OVCAR3 (cell line): ENCODE measurements around the genes PNP and EDDM3B.

DNA sequence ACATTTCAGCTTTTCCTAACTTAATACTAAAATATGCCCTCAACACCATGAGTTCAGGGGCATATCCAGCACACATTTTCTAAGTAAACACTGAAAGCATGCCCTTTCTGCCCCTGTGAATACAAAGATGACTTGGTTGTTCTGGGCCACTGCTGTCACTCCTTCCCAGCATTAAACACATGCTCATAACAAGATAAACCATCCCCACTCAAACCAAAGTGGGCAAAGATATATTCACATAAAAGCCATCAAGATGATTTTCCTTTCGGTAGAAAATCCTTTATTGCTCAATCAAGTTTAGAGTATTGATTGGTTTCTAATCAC lies 2.0 kb downstream of the CCNB1IP1 start:
- RRBS, result no CpG with 5 or more reads among the region's 1 CpG

GRCh38 chr14:20427181-20427536 lies 8.8 kb downstream of the KLHL33 start:
- RRBS, result no CpG with 5 or more reads among the region's 1 CpG

GRCh38 chr14:20440851-20441386 lies 5.0 kb upstream of the KLHL33 start:
- RRBS, result no CpG with 5 or more reads among the region's 8 CpGs

- RRBS, result 6% methylated on average over 19 of the region's 51 CpGs
These were observed at the start of gene PNP for GRCh38 chr14:20468956-20469939. Gene PNP, plus strand, starts transcription at chr14:20469406.

GRCh38 chr14:20633376-20633864 lies 8.1 kb downstream of the OR6S1 start:
- RRBS, result no CpG with 5 or more reads among the region's 22 CpGs

GRCh38 chr14:20681796-20682644 lies 2.3 kb upstream of the RNASE4 start:
- RRBS, result 5% methylated on average over 7 of the region's 32 CpGs

DNA sequence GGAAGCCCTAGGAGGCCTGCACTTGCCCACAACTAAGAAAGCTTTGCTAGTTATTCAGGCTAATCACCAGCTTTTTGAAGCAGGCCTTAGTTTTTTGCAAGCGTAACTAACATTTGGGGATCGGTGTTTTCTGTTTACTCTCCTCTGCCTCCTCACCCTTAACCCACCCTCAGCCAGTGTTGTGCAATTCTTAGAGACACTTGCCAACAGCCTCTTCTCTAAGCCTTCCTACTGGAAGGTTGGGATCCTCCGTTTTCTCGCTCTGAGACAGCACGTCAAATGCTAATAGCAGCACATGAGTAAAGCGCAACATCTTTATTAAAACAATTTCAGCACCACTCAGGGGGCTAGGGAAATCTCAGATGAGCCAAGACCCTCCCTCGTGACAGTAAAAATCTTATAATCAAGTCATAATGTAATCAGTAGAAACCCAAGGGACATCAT lies 704 bp downstream of the RNASE4 start:
- RRBS, result no CpG with 5 or more reads among the region's 7 CpGs

- RRBS, result no CpG with 5 or more reads among the region's 4 CpGs
These were observed 14.8 kb upstream of the EDDM3A start for GRCh38 chr14:20730959-20731304.

GRCh38 chr14:20768069-20768459 lies at the start of gene EDDM3B:
Gene EDDM3B, plus strand, starts transcription at chr14:20768404.
- RRBS, result no CpG with 5 or more reads among the region's 1 CpG

DNA sequence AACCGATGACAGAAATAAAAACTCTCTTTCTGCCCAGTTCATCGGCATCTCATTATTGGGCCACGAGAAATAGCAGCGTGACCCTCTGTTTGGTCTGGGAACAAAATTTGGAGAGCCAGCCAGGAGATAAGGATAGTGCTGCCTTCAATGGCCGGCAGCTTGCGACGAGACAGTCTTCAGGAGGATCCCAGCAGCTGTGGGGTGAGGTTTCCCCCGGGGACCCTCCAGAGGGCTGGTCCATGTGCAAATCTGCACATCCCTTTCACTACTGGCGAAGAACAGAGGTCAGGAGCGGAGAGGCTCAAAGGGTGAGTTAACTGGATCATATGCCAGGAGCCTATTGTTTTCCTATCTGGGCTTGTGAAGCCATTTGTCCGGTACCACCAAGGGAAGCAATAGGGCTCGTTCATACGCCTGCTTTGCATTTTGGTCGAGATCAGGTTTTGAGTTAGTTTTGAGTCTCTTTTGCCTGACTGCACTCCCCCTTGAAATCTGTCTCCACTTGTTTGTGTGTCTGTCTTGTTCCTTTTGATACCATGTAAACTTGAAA lies 4.8 kb downstream of the SLC39A2 start:
- RRBS, result 93% methylated on average over 3 of the region's 14 CpGs

DNA sequence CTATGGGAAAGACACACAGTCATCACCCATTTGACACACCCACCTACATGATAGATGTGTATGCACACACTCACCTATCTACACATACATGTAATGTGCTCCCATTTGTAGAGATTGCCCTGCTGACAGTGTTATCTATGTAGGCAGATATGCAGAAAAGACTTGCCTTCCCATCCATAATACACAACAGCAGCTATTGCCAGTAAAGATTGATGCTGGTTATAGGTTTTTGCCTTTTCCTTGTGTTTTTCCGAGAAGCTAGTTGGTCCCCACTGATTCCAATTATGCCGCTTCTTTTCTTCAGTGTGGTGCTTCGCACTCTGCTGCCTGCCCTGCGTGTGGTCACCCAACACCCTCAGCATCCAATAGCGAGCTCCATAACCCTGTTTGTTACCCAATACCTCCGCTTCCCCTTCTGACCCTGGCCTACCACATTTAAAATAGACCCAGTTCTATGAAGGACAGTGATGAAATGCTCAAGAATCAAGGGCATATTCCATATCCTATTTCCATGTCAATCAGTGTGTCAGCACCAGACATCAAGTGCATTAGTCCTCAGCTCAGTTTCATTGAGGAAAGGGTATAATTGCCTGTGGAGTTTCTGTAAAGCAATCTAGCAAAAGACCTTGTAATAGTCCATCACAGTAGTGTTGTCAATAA lies 9.7 kb downstream of the NDRG2 start:
- RRBS, result no CpG with 5 or more reads among the region's 6 CpGs

DNA sequence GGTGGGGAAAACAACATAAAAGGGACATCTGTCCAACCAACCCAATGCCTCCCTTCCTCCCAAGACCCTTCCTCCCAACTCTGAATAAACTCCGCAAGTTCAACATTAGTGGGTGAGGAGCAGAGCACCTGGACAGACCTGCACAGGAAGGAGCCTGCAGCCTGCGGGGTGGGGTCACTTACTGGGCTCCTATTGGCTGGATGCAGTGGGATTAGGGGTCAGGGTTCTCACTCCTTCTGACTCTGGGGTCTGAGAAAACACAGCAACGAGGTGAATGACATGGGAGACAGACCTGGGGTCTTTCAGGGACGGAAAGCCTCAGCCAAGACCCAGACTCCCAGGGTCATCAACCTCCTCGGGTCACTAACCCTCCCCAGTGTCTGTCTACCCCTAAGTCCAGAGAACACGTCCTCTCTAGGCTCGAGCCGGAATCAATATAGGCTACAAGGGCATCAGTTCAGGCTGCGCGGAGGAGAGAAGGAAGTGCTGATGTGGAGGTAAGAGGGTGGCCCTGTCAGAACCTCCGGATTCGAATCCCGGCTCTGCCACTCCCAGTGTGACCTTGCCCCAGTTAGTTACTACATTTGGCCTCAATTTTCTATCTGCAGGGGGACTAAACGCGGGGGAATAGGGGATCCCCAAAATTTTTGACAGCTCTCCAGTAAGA lies 880 bp downstream of the NDRG2 start:
- RRBS, result 87% methylated on average over 2 of the region's 15 CpGs

GRCh38 chr14:21069201-21069353 lies 1.0 kb upstream of the ARHGEF40 start:
- RRBS, result no CpG with 5 or more reads among the region's 6 CpGs

GRCh38 chr14:21085059-21085932 lies 13.2 kb downstream of the ZNF219 start:
- RRBS, result no CpG with 5 or more reads among the region's 16 CpGs

DNA sequence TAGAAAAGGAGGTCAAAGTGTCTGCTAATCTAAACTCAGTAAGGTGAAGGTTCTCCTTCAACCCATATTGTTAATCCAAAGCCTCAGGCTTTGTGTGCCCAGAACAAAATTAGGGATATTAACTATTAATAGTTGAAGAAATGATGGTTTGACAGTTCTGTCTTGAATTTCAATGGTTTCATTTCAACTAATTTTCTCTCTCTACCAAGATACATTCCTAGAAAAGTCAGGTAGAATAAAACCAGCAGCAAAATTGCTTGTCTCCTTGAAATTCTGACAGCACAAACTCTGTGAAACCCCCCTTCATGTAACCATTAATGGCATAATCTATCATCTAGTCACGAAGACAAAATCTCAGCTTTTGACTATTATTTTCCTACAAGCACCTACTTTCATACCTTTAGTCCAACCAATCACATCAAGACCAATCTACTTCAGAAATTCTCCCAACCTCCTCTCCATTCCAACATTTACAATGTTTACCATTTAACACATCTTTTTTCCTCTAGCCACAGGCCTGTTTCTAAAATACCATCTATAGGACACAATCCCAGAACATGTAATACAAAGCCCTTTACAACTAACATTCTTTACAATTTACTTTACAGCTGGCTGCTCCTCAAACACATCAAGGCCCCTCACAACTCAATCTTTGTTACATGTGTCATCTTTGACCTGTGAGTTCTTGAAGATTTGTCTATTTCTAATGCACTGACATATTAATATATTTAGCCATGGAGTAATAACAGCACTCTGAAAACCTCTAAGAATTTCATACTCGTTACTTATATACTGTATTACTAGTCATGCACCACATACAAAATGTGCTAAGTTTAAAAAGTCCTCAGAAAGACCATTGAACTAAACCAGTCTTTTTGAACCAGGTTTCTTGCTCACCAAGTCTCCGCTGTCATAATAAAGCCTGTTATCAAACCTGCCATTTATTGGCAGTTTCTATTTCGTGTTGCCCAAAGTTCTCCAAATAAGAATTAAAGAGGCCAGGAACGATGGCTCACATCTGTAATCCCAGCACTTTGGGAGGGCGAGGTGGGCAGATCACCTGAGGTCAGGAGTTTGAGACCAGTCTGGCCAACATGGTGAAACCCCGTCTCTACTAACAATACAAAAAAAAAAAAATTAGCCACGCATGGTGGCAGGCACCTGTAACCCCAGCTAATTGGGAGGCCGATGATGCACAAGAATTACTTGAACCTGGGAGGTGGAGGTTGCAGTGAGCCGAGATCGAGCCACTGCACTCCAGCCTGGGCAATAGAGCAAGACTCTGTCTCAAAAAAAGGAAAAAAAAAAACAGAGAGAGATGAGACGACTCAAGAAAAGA lies 44.6 kb downstream of the HNRNPC start:
- RRBS, result no CpG with 5 or more reads among the region's 12 CpGs

GRCh38 chr14:21247203-21247700 lies 22.0 kb downstream of the HNRNPC start:
- RRBS, result no CpG with 5 or more reads among the region's 5 CpGs

DNA sequence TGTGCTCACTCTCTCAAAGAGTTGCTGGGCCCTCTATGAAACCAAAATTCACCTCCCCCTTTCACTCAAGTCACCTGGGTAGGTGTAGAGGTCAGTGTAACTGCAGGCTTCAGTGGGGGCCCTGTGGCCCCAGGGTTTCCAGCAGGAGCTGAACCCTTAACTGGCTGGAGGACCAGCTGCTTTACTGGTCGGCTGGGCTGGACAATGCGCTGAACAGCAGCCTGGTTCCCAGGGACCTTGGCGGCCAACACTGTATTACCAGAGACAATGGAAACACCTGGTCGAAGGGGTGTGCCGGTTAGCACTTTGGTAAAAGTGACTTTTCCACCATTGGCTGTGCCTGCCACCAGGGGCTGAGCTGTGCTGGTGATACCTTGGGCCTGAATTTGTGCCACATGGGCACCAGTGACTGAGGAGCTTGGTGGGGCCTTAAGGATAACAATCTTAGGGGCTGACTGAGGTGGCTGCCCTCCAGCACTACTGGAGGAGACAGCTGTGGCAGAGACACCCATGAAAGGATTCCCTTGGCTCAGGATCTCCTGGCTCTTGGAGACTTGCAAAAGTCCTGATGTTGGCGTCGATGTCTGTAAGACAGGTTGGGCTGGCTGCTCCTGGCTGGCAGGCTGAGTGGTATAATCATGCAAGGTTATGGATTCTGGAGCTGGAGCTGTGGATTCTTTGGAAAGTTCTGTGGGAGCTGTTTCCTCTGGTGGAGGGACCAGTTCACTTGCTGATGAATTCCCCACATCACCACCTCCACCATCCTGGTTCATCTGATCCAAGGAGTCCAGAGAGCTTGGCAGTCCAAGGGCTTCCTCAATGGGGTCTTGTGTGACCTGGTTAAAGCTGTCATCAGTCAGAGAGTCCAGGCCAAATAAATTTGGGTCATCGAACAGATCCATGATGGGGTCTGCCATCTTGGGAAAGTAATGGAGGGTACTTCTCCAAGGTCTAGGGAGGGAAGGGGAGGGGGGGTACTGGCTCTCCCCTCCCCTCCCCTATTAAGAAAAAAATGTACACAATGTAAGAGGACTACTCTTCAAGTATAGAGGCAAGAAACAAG lies 24.9 kb downstream of the CHD8 start:
- RRBS, result no CpG with 5 or more reads among the region's 8 CpGs

DNA sequence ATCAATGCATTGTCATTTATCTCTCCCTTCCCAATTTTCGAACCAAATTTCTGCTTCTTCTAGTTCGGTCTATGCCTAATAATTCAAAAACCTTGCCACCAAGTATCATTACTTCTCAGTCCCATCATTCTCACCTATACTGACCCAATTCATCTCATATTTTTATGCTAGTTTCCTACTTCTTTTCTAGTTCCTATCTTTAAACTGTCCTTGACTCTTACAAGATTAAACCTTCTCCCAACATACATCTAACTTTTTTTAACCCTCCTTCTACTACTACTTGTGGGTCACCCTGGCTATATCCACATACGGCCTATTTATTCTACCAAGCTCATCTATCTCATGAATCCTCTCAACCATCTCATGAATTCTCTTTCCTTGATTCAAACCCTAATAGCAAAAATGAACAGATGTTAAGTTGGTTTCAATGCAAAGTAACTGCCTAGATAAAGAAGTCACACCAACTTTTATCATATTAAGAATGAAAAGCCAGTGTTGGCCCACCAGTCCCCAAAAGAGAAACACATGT lies 21.3 kb downstream of the CHD8 start:
- RRBS, result no CpG with 5 or more reads among the region's 3 CpGs

GRCh38 chr14:21749243-21749945 lies 75.8 kb upstream of the OR4E1 start:
- RRBS, result no CpG with 5 or more reads among the region's 6 CpGs